Cerebellum (tissue), 5 donors: ENCODE measurements around the gene TNFSF15.

DNA sequence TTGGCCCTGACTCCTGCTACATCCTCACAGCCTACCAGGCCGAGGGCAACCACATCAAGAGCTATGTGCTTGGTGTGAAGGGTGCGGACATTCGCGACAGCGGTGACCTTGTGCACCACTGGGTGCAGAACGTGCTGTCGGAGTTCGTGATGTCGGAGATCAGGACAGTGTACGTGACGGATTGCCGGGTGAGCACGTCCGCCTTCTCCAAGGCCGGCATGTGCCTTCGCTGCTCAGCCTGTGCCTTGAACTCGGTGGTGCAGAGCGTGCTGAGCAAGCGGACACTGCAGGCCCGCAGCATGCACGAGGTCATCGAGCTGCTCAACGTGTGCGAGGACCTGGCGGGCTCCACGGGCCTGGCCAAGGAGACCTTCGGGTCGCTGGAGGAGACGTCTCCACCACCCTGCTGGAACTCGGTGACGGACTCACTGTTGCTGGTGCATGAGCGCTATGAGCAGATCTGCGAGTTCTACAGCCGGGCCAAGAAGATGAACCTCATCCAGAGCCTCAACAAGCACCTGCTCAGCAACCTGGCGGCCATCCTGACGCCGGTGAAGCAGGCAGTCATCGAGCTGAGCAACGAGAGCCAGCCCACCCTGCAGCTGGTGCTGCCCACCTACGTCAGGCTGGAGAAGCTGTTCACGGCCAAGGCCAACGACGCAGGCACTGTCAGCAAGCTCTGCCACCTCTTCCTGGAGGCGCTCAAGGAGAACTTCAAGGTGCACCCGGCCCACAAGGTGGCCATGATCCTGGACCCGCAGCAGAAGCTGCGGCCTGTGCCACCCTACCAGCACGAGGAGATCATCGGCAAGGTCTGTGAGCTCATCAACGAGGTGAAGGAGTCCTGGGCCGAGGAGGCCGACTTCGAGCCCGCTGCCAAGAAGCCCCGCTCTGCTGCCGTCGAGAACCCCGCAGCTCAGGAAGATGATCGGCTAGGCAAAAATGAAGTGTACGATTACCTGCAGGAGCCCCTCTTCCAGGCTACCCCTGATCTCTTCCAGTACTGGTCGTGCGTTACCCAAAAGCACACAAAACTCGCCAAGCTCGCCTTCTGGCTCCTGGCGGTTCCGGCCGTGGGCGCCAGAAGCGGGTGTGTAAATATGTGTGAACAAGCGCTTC lies 28.8 kb downstream of the AMBP start:
- PRO-cap, 3 experiments = no peak in any of the 3 experiments
- RAMPAGE, long total RNA = no peak

- PRO-cap, 3 experiments = no peak in any of the 3 experiments
- RAMPAGE, long total RNA = no peak
Measured at GRCh38 chr9:114207017-114207932, 51.9 kb downstream of the COL27A1 start.

GRCh38 chr9:114209285-114209814 lies 54.0 kb downstream of the COL27A1 start:
- PRO-cap, 3 experiments = peak in 2 of 3 experiments; most common plus-strand start chr9:114209640 (in 2)
- RAMPAGE, long total RNA = no peak

GRCh38 chr9:114264784-114265728 lies 57.8 kb upstream of the ORM1 start:
- PRO-cap, 3 experiments = no peak in any of the 3 experiments
- RAMPAGE, long total RNA = no peak

- PRO-cap, 3 experiments = no peak in any of the 3 experiments
- RAMPAGE, long total RNA = no peak
Measured at GRCh38 chr9:114327523-114328075, 2.1 kb upstream of the ORM2 start.

GRCh38 chr9:114394257-114394700 lies 6.5 kb upstream of the AKNA start:
- PRO-cap, 3 experiments = no peak in any of the 3 experiments
- RAMPAGE, long total RNA = no peak

GRCh38 chr9:114504266-114504965 lies 857 bp downstream of the WHRN start:
- PRO-cap, 3 experiments = peak in 1 of 3 experiments; most common plus-strand start chr9:114504487 (in 1)
- RAMPAGE, long total RNA = no peak

DNA sequence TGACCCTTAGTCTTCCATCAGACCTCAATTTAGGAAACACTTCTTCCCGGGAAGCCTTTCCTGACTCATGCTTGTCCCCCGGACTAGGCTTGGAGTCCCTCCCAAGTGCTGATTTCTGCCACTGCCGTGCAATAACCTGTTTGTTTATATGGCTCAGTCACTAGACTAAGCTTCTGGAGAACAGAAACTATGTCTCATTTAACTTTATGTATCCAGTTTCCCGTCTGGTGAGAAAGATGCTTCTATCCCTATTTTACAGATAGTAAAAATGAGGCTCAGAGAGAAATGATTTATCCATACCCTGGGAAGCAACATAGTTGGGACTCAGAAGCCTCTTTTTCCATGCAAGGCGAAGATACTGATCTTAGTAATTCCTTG lies 1.5 kb downstream of the ATP6V1G1 start:
- PRO-cap, 3 experiments = no peak in any of the 3 experiments
- RAMPAGE, long total RNA = no peak

GRCh38 chr9:114591275-114591837 lies 3.8 kb downstream of the ATP6V1G1 start:
- PRO-cap, 3 experiments = no peak in any of the 3 experiments
- RAMPAGE, long total RNA = no peak

DNA sequence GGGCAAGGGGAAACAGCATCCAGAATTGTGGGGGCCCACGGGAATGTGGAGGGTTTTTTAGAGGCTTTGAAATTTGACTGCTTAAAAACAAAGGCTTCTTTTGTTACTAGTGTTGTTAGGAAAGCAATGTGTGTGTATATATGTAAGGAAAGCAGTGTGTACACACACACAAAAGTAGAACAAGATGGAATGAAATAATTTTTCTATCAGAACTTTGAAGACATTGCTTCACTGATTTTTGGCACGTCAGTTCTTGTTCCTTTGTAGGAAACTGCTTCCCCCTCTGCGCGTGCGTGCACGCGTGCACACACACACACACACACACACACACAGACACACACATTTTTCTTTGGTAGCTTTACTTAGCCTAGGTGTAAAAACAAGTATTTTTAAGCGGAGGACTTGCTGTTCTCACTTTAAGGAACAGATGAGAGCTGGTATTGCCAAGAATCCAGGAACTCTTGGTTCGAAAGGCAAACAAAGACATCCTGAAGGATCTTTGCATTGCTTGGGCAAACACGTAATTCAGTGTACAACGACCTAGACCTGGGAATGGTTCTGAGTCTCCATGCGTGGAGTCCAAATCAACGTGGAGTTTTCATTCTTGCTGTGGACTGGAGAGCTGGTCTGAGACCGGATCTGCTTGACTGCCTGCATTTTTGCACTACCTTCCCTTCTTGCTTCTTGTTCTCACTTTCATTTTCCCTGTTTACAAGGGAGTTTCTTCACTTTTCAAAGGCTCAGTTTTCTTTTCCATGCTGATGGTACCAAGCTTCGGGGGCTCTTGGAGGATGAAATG lies 8.1 kb downstream of the TMEM268 start:
- PRO-cap, 3 experiments = no peak in any of the 3 experiments
- RAMPAGE, long total RNA = no peak

- PRO-cap, 3 experiments = no peak in any of the 3 experiments
- RAMPAGE, long total RNA = no peak
Measured at GRCh38 chr9:114805374-114806691, at the start of gene TNFSF15. TNFSF15 (minus strand) TSS chr9:114806039.

DNA sequence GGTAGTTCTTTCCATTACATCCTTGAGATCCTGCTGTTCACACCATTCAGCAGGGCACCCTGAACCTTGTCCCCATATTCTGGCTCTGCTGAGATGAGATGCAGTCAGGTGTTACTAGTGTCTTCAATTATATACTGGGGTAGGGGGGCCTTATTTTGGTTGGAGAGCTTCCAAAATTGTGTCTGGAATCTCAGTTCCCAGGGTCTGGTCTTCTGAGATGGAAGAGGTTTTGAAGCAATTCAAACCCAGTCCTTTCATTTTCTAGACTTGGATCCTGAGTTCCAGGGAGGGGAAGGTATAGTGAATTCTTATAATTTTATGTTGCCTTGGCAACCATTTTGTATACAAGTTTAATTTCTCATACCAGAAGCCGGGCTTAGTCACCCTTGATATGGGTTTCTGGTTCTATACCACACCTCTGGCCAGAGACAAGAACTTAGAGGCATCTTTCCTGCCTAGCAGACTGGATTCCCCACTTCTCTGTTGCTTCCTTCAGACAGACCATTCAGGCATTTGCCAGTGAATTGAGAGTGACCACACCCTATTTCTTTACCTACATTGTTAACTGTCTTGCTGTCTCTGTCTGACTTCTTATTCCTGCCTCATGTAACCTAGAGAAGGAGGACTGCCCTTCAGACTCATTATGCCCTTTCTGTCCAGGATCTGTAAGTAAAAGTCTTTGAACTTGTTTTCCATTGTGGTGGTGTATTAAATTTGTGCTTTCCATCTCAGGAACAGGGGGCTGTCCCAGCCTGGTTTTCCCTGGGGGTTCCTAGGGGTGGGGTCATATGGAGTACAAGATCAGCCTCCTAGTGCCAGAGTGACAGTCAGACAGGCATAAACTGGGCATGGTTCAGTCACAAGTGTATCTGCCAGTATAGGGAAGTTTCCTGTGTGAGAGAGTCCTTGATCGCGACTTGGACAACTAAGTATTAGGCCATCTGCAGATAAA lies 27.6 kb downstream of the TNFSF8 start:
- PRO-cap, 3 experiments = no peak in any of the 3 experiments
- RAMPAGE, long total RNA = no peak

DNA sequence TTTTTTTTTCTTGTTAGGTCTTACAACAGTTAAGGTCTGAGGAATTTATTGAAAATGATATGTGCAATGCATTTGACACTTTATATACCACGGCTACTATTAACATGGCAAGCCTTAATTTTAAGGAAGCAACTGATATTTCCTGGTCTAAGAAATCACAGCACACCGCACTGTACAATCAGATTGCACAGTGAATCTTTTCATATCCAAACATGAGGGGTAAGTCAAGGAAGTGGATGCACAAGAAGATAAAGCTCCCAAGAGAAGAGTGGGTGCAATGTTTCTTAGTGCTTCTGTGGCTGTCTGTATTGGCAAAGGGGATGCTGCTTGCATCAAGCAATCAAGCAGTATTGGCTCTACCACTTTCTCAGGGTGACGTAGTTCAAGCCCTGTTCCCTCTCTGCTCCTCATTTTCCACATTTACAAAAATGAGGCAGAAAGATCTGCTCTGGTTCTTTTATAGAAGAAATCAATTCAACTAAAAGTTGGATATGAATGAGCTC lies 2.4 kb downstream of the TNFSF8 start:
- PRO-cap, 3 experiments = no peak in any of the 3 experiments
- RAMPAGE, long total RNA = no peak

DNA sequence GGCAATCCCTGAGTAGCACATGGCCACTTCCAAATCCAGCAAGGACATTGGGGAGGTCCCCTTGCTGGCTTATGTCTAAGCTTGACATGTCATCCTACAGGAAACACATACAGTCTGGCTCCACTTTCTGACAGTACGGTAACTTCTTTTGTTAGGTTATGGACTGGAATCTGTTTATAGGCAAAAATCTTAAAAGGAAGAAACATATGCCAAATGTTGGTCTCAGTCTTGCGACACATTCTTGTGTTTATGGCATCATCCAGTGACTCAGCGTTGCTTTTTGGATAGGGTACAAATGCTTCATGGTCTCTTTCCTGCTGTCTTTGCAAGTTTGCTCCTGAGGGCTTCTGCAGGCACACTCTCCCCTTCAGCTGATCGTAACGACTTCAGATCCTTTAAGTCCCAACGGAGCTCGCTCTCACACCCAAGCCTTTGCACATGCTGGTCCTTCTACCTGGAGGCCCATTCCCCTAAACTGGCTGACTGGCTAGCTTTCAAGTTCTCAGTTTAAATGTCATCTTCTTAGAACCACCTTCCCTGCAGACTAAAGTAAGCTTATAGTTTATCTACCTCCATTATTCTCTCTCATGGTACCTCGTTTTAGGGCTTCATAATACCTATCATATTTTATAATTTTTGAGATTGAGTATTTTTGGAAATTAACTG lies 23.6 kb upstream of the TNFSF8 start:
- PRO-cap, 3 experiments = no peak in any of the 3 experiments
- RAMPAGE, long total RNA = no peak

GRCh38 chr9:115595969-115596882 lies 478.3 kb upstream of the TNC start:
- PRO-cap, 3 experiments = no peak in any of the 3 experiments
- RAMPAGE, long total RNA = no peak

DNA sequence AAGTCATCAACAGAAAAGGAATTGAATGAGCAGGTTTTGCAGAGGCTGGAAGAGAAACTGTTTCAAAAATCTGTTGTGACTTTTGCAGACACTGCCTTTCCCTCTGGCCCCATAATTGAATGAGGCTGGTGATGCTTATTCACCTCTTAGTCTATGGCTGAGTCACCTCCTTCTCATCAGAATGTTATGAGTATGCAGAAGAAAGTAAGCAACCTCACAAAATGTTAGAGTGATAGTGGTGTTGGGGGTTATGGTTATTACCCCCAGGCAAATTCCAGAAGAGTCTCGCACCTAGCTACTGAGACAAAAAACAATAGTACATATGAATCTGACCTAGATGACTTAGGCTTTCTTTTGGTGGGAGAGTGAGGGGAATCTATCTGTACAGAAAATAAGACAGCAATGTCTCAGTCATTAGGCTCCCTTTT lies 497.9 kb upstream of the TNC start:
- PRO-cap, 3 experiments = no peak in any of the 3 experiments
- RAMPAGE, long total RNA = no peak

DNA sequence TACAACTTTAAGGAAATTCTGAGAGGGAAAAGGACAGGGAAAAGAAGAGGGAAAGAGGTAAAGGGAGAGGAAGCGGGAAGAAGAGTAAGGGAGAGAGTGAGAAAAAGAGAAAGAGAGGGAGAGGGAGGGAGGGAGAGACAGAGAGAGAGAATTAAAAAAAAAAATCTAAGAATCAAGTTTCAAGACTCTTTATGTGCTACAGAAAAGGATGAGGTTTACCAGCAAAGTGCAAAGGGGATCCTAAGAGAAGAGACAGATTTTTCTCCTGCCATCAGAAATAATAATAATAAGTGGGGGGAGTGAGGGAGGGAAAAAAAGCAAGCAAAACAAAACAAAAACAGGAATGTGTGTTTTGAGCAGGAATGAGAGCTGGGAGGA lies 596 bp upstream of the PAPPA start:
- PRO-cap, 3 experiments = no peak in any of the 3 experiments
- RAMPAGE, long total RNA = no peak

DNA sequence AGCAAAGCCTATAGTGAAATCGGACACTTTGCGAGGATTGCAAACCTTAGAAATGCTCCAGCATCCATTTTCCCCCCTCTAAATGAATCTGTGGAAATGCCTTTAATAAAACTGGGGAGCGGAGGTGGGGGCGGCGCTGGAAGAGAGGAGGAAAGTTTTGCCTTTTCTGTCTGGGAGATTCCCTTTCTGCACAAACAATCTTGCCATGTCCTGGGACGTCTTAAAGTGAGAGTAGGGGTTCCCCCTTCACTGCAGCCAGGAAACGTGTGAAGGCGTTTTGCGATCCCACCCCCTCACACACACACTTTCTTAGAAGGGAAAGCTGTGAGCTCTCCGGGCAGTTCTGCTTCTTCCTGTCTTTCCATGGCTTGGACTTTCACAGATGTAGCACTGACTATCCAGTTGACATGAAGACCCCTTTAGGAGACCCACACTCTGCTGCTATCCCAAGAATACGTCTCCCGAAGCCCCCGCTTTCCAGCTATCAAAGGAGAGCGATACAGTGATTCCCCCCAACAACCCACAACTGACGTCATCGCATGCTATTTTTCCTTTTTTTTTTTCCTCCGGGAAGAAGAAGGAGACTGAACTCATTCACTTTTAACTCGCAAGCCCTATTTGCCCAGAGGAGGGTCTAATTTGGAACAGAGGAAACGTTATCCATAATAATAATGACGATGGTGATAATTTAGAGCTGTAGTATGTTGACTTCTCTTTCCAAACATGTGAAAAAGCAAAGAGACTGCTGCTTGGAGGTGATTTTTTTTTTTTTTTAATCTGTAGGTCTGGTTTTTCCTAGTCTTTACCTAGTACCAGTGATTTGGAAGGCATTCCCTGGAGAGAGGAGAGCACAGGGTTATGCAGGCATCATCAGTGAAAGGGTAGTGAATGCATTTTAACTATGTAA lies 2.0 kb downstream of the PAPPA start:
- PRO-cap, 3 experiments = peak in 2 of 3 experiments; most common minus-strand start position 528 of the sequence (in 2)
- RAMPAGE, long total RNA = no peak

- PRO-cap, 3 experiments = no peak in any of the 3 experiments
- RAMPAGE, long total RNA = no peak
Measured at GRCh38 chr9:116318459-116319150, 165.0 kb downstream of the PAPPA start.

DNA sequence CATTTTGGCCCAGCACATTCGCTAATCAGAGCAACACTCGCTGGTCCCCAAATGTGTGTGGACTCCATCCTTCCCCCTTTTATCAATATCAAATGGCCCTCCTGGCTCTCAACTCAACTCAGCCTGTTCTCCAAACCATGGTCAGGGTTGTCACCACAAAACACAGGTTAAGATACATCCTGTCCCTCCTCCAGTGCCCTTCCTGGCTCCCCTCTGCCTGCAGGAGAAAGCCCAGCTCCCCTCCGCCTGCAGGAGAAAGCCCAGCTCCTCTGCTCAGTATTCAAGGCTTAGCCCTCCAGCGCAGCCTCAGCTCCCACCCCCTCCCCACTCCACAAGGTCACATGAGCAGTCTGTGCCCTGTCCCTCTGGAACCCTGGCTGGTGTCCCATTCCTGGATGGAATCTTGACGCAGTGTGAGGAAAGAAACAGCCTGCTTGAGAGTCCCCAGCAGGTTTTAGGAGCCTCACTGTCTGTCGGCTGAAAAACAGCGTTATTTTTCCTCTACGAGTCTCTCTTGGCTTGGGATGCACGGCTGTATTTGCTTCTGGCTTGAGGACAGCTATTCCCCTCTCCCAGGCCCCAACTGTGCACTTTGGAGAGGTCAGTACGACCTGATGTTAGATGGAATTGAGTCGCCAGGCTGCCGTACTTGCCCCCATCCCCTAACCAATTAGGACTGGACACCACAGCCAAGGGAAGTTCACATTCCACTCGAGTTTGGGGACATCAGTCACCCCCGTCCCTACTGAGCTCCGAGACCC lies 210.2 kb upstream of the TRIM32 start:
- PRO-cap, 3 experiments = no peak in any of the 3 experiments
- RAMPAGE, long total RNA = no peak